Skin of body (tissue), 2 donors: ENCODE data around the genes ZNF581, CCDC106, RFPL4AL1, NLRP5, ZNF805, ZNF17 and ZNF530.

DNA sequence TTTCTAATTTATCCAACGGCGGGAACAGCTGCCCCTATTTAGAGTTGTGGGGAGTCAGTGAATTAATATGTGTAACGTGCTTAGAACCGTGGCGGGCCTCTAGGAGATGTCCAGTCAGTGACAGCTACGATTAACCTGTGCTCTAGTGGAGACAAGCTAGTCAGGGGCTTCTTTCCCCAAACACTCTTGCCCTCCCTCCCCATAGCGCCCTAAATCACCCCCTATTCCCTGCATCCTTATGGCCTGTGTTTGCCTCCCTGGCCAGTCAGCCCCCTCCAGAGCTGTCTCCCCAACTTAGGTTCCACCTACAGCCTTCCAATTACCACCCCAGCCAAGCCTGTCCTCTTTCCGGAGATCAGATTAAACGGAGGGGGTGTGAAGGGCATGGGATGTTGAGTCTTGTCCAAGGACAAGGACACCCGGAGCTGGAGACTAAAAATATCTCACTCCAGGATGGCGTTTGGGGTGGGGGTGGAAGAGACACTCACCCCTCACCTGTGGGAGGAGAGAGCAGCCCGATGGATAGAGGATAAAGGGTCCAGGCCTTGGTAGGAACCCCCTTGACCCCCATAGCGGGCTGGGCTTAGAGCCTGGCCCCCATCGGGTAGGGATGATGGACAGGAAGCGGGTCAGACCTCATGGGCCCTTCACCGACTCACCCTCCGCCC, 5.8 kb downstream of the ZNF865 start:
- RAMPAGE, long total RNA, result no peak

GRCh38 chr19:55640471-55640876, 328 bp upstream of the ZNF580 start:
- RAMPAGE, long total RNA, result no peak

GRCh38 chr19:55643550-55643770, at the start of gene ZNF581:
Gene ZNF581, plus strand, starts transcription at chr19:55643649.
- RAMPAGE, long total RNA, result no peak

DNA sequence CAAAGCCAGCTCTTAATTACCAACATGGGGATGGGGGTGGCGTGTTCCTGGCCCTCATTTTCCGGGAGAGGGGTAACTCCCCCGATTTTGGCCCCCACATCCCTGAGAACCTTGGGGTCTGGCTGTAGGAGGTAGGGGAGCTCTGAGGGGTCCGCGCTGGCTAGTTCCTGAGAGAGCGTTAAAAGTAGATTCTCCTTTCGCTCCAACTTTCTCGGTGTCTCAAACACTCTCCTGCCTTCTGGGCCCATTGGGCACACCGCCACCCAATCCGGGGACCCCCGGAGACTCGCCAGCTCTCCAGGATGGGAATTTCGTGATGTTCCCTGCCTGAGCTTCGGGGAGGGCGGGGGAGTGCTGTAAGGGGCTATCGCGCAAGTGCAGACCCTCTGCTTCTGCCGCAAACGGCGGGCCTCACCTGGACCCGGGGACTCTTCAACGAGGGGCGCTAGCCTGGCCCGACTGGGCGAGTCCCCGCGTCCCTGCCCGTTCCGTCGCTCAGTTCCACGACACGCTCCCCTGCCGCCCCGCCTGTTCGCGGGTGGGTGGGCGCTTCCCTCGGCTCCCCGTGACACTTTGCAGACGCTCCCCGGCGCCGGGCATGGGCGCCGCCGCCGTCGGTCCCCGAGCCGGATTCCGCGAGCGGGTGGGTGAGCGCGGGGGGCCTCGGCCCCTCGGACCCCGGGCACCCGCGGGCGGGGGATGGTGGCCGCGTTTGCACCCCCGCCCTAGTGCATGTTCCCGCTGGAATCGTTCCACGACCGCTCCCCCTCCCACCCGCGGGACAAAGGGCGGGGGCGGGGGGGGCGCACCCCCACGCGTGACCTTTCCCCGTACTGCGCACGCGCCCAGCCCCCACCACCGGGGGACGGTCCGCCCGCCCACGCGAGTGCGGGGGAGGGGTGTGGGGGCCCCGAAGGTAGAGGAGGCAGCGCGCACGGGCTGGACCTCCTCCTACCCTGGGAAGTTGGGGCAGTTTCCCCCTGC, at the start of gene CCDC106:
Gene CCDC106, plus strand, starts transcription at position 578 of the 984 bp plus-strand sequence.
- RAMPAGE, long total RNA, result no peak

GRCh38 chr19:55654702-55654932, 218 bp upstream of the U2AF2 start:
- RAMPAGE, long total RNA, result no peak

- RAMPAGE, long total RNA, result no peak
These were observed 19.5 kb downstream of the EPN1 start for GRCh38 chr19:55694396-55695026.

- RAMPAGE, long total RNA, result no peak
These were observed 29.3 kb downstream of the EPN1 start for GRCh38 chr19:55704077-55704922.

GRCh38 chr19:55768926-55769272, at the start of gene RFPL4AL1:
Gene RFPL4AL1, plus strand, starts transcription at chr19:55769118.
- RAMPAGE, long total RNA, result no peak

- RAMPAGE, long total RNA, result no peak
These were observed at the start of gene NLRP5 for GRCh38 chr19:55999317-55999851. Gene NLRP5, plus strand, starts transcription at chr19:55999726.

GRCh38 chr19:56153261-56154307, 12.5 kb downstream of the ZNF444 start:
- RAMPAGE, long total RNA, result no peak

GRCh38 chr19:56216829-56218047, 15.2 kb downstream of the ZSCAN5C start:
- RAMPAGE, long total RNA, result no peak

DNA sequence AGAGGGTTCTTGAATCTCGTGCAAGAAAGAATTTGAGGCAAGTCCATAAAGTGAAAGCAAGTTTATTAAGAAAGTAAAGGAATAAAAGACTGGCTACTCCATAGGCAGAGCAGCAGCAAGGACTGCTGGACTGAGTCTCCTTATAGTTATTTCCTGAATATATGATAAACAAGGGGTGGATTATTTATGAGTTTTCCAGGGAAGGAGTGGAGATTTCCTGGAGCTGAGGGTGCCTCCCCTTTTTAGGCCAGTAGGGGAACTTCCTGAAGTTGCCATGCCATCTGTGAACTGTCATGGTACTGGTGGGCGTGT, 13.6 kb downstream of the ZSCAN5A start:
- RAMPAGE, long total RNA, result no peak

GRCh38 chr19:56314365-56314471, 421 bp downstream of the ZSCAN5A start:
- RAMPAGE, long total RNA, result no peak

DNA sequence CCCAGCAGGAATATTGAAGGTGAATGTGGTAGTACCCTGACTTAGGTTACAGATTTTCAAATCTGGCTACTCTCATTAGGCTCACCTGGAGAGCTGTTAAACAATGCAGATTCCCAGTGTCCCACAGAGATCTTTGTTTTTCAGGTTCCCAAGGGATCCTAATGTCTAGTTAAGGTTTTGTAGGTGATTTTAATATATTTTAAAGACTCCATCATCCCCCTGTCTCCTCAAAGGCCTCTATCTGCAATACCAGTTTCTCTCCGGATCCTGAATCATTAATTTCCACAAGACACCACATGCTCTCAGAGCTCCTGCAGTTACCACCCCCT, 1.7 kb upstream of the PEG3 start:
- RAMPAGE, long total RNA, result no peak

DNA sequence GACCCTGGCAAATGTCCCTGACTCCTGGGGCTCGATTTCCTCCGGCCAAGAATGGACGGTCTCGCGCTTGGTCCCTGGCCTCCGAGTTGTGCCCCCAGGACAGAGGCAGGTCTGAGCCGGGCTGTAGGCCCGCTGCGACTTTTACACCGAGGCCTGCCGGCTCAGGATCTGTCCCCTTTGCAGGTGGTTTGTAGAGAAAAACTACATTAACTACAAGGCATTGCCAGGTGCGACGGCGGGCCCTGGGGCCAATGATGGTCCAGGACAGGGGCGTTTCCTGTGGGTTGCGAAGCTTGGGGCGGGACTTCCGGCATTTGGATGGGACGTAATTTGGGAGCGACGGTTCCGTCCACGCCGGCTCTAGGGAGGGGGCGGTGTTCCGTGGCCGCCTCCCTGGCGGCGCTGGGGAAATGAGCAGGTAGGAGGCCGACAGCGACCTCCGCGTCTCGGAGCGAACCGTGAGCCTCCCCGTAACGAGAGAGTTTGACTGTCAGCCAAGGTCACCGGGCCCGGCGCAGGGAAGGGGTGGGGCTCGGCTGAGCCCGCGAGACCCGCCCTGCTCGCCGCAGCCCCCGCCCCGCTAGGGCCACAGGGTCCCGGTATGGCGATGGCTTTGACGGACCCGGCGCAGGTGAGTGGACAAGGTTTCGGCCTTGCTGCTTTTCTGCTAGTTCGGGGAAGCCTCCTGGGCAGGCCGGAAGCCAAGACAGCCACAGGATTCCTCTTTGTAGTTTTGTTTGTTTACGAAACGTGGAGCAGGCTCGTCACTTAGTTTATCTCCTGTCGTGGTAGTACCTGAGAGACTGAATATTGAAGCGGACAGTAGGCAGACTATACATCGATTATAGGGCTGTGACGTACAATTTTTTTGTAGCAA, at the start of gene ZNF805:
Gene ZNF805, plus strand, starts transcription at position 342 of the 877 bp plus-strand sequence.
- RAMPAGE, long total RNA, result no peak

DNA sequence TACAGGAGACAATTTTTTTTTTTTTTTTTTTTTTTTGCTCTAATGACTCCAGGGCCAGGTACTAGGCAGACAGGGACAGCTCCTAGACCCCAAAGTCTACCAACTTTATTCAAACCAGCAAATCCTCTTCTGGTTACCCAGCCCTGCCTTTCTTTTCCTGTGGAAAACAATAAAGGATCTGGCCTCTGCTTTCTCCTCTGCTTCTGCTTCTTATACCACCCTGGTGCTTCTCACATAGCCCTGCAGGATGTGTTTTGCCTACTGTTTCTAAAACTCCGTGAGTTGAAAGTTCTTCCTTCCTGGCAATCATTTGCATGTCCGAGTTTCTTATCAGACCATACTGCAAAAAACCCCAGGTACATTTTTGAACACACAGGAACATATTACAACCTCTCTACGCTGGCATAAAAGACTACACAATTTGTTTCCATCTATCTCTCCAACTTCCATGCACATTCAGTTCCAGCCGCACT, 10.5 kb upstream of the ZNF460 start:
- RAMPAGE, long total RNA, result no peak

GRCh38 chr19:57410723-57411779, at the start of gene ZNF17:
Gene ZNF17, plus strand, starts transcription at chr19:57411161.
- RAMPAGE, long total RNA, result no peak

DNA sequence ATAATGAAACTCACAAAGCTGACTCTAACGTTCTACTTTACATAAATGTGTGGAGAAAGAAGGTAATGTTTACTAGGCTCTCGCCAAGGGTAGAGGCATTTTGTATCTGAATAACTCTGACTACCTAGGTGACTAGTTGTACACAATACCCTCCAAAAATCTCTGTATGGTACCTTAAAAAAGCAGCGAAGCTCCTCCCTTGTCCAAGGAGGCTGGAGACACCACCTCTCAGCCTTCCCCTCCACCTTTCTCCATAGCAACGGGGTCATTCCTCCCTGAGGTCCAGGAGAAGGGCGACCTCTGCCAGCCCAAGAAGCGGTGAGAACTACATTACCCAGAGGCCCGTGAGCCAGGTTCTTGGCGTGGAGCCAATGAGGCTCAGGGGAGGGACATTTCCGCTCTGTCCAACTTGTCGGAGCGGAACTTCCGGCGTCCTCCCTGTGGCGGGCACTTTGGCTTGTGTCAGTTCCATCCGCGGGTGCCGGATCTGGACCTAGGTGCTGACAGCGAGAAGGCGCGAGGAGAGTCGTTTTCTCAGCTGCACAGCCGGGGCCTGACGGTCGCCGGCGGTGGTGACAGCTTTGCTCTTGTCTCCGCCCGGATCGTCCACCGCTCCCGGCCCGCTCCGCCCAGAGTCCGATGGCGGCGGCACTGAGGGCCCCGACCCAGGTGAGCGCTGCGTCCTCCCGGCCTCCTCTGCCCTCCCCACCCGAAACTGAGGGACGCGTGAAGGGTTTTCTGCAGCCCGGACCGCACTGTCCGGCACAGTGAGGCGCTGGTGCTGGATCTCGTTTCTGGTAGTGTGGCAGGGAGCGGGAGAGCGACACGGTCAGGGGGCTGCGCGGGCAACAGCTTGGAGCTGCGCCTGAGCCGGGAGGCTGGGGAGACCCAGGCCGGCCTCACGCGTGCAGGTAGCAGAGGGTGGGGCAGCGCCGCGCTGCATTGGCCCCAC, at the start of gene ZNF530:
Gene ZNF530, plus strand, starts transcription at position 420 of the 952 bp plus-strand sequence.
- RAMPAGE, long total RNA, result no peak

GRCh38 chr19:57738754-57739252, 7.8 kb upstream of the ZNF776 start:
- RAMPAGE, long total RNA, result no peak

- RAMPAGE, long total RNA, result no peak
These were observed 7.4 kb downstream of the ZNF776 start for GRCh38 chr19:57753724-57754731.